ENCODE measurements around a stretch of chr9.

DNA sequence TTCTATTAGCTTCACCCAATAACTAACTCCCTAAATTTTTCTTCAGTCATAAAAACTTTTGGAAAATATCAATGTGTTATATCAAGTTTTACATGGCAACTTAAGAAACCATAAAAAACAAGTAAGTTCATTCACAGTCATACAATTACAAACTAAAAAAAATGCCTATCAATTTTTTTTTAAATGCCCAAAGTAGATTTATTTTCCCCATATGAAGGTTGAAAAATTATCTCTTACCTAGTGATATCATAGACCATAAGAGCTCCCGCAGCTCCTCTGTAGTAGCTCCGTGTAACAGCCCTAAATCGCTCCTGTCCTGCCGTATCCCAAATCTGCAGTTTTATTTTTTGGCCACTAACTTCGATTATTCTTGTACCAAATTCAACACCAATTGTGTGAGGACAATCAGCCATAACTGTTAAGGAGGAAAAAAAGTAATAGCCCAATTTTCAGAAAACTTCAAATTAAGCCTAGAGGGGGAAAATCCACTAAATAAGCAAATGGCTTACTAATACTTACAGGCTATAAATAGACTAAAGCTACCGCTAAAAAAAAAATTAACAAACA lies 11.3 kb downstream of the RAB14 start:
- RAMPAGE, long total RNA, result no peak
- RRBS, result no CpG with 5 or more reads among the region's 6 CpGs
PRO-cap:
- standard, result no peak
- CoPRO, capped RNA only, 2 experiments, result no peak in any of the 2 experiments
- CoPRO, capped and uncapped RNA, 2 experiments, result no peak in any of the 2 experiments
- CoPRO, uncapped RNA only, 2 experiments, result no peak in any of the 2 experiments
CAGE:
- cytosol, long polyA plus RNA, result no peak
- long polyA plus RNA, result no peak
- nucleolus, long total RNA, result no peak
- nucleus, long polyA plus RNA, result no peak

DNA sequence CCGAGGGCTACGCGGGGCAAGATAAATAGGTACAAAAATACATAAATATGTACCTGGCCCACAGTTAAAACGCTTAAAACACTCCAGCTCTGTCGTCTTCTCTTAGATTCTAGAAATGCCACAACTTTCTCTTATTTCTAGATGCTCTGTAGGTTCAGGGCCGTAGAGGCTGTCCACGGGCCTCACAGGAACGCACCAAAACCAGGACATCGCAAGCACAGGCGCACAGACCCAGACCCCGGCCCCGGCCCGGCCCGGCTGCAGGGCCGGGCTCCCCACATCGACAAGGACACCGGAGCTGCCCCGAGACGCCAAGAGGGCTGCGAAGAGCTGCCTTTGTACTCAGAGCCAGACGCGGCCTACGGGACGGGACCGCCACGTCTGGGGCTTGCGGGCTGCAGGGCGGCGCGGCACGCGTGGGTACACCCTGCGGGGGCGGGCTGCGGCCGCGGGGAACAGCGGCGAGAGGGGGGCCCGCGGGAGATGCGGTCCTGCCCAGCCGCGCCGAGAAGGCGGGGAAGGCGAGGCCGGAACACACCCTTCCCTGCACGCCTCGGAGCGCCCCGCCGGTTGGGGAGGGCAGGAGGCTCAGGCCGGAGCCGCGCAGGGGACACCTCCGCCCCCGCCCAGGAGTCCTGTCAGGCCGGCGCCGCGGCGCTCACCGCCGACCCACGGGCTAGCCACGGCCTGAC lies 700 bp downstream of the RAB14 start:
- RAMPAGE, long total RNA, result no peak
- RRBS, result 4% methylated on average over 15 of the region's 67 CpGs
PRO-cap:
- standard, result bidirectional peak, plus-strand start at position 632 of the sequence, minus-strand start at position 214 of the sequence
- CoPRO, capped RNA only, 2 experiments, result no peak in any of the 2 experiments
- CoPRO, capped and uncapped RNA, 2 experiments, result no peak in any of the 2 experiments
- CoPRO, uncapped RNA only, 2 experiments, result no peak in any of the 2 experiments
CAGE:
- cytosol, long polyA plus RNA, result no peak
- long polyA plus RNA, result no peak
- nucleolus, long total RNA, result no peak
- nucleus, long polyA plus RNA, result no peak

- RAMPAGE, long total RNA, result no peak
- RRBS, result no CpG with 5 or more reads among the region's 6 CpGs
PRO-cap:
- standard, result no peak
- CoPRO, capped RNA only, 2 experiments, result no peak in any of the 2 experiments
- CoPRO, capped and uncapped RNA, 2 experiments, result no peak in any of the 2 experiments
- CoPRO, uncapped RNA only, 2 experiments, result no peak in any of the 2 experiments
CAGE:
- cytosol, long polyA plus RNA, result no peak
- long polyA plus RNA, result no peak
- nucleolus, long total RNA, result no peak
- nucleus, long polyA plus RNA, result no peak
These were observed 41.7 kb downstream of the GSN start for GRCh38 chr9:121309521-121310226.

DNA sequence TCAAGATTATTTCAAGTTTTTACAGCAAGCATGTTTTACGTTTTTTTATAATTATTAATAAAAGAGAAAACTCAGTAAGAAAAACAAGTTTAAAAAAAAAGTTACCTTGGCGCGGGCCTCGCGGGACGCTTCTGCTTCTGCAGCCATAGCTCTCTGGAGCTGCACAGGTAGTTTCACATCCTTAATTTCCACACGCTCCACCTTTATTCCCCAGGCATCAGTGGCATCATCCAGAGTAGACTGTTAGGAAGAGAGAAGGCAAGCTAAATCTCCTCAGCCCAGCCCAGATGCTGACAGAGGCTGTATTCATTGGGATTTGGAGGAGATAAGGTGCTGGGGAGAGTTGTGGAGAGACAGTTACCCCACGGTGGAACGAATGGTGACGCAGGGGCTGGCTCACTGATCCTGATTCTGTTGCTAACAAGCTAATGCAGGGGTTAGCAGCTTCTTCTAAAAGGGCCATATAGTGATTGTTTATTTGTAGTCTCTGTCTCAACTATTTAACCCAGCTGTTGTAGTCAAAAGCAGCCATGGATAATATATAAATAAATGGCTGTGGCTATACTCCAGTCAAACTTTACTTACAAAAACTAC lies 22.0 kb downstream of the STOM start:
- RAMPAGE, long total RNA, result no peak
- RRBS, result no CpG with 5 or more reads among the region's 10 CpGs
PRO-cap:
- standard, result no peak
- CoPRO, capped RNA only, 2 experiments, result no peak in any of the 2 experiments
- CoPRO, capped and uncapped RNA, 2 experiments, result no peak in any of the 2 experiments
- CoPRO, uncapped RNA only, 2 experiments, result no peak in any of the 2 experiments
CAGE:
- cytosol, long polyA plus RNA, result no peak
- long polyA plus RNA, result no peak
- nucleolus, long total RNA, result no peak
- nucleus, long polyA plus RNA, result no peak

DNA sequence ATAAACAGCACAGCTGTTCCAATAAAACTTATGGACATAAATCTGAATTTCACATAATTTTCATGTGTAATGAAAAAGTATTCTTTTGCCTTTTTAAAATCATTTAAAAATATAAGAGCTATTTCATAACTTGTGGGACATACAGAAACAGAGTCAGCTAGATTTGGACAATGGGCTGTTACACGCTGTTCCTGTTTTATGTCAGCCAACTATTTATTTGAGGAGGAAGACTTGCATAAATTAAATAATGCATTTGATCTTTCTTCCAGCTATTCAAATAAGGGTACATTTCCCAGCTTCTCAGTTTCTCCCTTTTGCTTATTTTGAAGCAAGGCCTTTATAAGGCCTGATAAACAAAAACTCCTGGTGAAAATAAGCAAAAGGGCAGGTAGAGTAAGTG lies 6.5 kb downstream of the STOM start:
- RAMPAGE, long total RNA, result no peak
- RRBS, result no CpG with 5 or more reads among the region's 1 CpG
PRO-cap:
- standard, result no peak
- CoPRO, capped RNA only, 2 experiments, result no peak in any of the 2 experiments
- CoPRO, capped and uncapped RNA, 2 experiments, result no peak in any of the 2 experiments
- CoPRO, uncapped RNA only, 2 experiments, result no peak in any of the 2 experiments
CAGE:
- cytosol, long polyA plus RNA, result no peak
- long polyA plus RNA, result no peak
- nucleolus, long total RNA, result no peak
- nucleus, long polyA plus RNA, result no peak

DNA sequence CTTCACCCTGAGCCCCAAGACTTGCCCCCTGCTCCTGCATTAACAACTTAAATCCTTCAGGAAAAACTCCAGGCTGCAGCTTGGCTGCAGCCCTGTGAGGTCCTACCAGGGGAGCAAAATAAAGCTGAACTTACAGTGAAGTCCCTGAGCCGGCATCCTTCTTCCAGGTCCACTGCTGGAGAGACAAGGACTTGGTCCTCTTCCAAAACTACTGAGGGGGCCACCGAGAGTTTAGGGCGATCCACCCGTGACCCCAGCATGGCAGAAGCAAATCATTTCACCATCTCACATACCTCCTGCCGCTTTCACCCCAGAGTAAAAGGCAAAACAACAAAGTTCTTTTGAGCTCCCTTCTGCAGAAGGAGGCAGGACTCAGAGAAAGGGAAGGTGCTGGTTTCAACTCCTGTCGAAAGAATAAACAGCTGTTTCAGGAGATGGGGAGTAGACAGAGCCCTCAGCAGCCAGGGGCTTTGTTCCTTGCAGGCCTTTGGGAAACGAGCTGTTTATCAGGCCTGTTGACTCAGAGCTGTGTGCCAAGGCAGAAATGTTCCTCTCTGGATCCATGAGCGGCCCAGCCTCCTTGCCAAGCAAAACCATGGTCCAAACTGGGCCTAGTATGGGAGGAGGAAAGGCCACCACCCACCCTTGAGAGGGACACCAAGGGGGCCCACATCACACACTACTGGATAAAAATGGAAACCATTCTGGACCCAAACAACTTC lies 20.6 kb downstream of the GGTA1 start:
- RAMPAGE, long total RNA, result no peak
- RRBS, result no CpG with 5 or more reads among the region's 8 CpGs
PRO-cap:
- standard, result no peak
- CoPRO, capped RNA only, 2 experiments, result no peak in any of the 2 experiments
- CoPRO, capped and uncapped RNA, 2 experiments, result no peak in any of the 2 experiments
- CoPRO, uncapped RNA only, 2 experiments, result no peak in any of the 2 experiments
CAGE:
- cytosol, long polyA plus RNA, result no peak
- long polyA plus RNA, result no peak
- nucleolus, long total RNA, result no peak
- nucleus, long polyA plus RNA, result no peak

- RAMPAGE, long total RNA, result no peak
- RRBS, result no CpG with 5 or more reads among the region's 5 CpGs
PRO-cap:
- standard, result no peak
- CoPRO, capped RNA only, 2 experiments, result no peak in any of the 2 experiments
- CoPRO, capped and uncapped RNA, 2 experiments, result no peak in any of the 2 experiments
- CoPRO, uncapped RNA only, 2 experiments, result no peak in any of the 2 experiments
CAGE:
- cytosol, long polyA plus RNA, result no peak
- long polyA plus RNA, result no peak
- nucleolus, long total RNA, result no peak
- nucleus, long polyA plus RNA, result no peak
These were observed 41.6 kb upstream of the DAB2IP start for GRCh38 chr9:121609746-121610400.

GRCh38 chr9:121657993-121658677 lies 6.7 kb downstream of the DAB2IP start:
- RAMPAGE, long total RNA, result no peak
- RRBS, result no CpG with 5 or more reads among the region's 18 CpGs
PRO-cap:
- standard, result no peak
- CoPRO, capped RNA only, 2 experiments, result no peak in any of the 2 experiments
- CoPRO, capped and uncapped RNA, 2 experiments, result no peak in any of the 2 experiments
- CoPRO, uncapped RNA only, 2 experiments, result no peak in any of the 2 experiments
CAGE:
- cytosol, long polyA plus RNA, result no peak
- long polyA plus RNA, result no peak
- nucleolus, long total RNA, result no peak
- nucleus, long polyA plus RNA, result no peak

DNA sequence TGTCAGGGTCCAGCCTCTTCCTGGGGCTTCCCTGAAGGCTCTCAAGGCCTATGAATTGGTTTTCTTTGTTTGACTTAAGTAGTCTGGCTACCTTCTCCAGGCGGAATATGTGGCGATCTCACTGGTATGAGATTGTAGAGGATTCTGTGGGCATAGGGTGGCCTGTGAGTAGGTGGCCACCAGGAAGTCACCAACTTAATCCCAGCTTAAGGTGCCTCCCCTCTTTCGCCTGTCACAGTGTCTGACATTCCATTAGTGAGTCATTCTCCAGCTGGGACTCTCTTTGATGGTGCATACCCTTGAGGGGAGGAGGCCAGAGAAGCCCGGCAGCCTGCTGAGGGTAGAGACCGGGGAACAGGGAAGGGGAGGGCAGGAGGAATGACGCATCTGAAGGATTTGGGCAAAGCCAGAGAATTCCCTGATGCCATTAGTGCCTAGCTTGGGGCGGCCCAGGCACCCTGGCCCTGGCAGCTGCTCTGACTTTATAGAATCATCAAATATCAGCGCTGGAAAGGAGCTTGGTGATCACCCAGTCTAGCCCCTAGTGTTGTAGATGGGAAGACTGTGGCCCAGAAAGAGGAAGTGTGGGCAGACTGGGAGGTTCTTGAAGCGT lies 41.2 kb downstream of the DAB2IP start:
- RAMPAGE, long total RNA, result no peak
- RRBS, result no CpG with 5 or more reads among the region's 9 CpGs
PRO-cap:
- standard, result no peak
- CoPRO, capped RNA only, 2 experiments, result no peak in any of the 2 experiments
- CoPRO, capped and uncapped RNA, 2 experiments, result no peak in any of the 2 experiments
- CoPRO, uncapped RNA only, 2 experiments, result no peak in any of the 2 experiments
CAGE:
- cytosol, long polyA plus RNA, result no peak
- long polyA plus RNA, result no peak
- nucleolus, long total RNA, result no peak
- nucleus, long polyA plus RNA, result no peak

DNA sequence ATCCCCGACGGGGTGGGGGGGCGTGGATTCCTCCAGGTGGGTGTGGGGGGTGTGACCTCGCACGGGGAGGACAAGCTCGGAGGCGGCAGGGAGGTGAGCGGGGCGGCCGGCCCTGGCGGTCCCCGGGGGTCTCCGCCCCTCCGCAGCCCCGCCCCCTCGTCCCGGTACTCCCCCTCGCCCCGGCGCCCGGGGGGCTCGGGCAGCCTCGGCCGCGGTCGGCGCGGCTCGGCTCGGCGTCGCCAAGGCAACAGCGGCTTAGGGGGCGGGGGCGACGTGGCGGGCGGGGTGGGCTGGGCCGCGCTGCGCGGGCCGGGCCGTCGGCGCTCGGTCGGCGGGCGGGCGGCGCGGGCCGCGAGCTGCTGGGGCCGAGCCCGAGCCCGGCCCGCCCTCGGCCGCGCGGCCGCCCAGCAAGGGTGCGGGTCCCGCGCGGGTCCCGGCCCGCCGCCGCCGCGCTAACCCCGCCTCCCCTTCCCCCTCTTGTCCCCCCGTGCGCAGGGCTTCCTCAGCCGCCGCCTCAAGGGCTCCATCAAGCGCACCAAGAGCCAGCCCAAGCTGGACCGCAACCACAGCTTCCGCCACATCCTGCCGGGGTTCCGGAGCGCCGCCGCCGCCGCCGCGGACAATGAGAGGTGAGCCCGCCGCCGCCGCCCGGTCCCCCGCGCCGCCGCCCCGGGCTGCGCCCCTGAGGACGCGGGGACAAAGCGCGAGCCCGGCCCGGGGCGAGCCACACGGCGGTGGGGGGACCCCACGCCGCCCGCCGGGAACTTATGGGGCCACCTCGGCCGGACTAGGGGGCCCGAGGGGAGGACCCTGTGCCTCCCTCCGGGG lies 47.6 kb downstream of the DAB2IP start:
- RAMPAGE, long total RNA, result no peak
- RRBS, result 40% methylated on average over 63 of the region's 119 CpGs
PRO-cap:
- standard, result no peak
- CoPRO, capped RNA only, 2 experiments, result no peak in any of the 2 experiments
- CoPRO, capped and uncapped RNA, 2 experiments, result no peak in any of the 2 experiments
- CoPRO, uncapped RNA only, 2 experiments, result no peak in any of the 2 experiments
CAGE:
- cytosol, long polyA plus RNA, result no peak
- long polyA plus RNA, result no peak
- nucleolus, long total RNA, result no peak
- nucleus, long polyA plus RNA, result no peak

DNA sequence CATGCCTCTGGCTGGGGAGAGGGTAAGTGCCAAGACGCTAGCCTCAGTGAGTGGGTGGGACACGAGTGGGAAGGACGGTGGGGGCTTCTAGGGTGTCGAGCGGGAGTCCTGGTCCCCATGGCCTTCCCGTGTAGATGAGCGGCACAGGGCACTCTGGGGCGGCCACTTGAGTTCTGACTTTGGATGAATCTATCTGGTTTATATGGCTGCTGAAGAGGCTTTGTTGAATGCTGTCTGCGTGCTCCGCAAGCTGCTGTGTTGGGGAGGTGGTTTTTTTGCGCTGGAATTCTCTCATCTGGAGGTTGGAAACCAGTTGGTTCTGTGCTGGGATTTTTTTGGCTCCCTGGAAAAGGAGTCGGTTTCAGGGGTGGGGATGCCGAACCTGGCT lies 50.5 kb downstream of the DAB2IP start:
- RAMPAGE, long total RNA, result no peak
- RRBS, result no CpG with 5 or more reads among the region's 13 CpGs
PRO-cap:
- standard, result no peak
- CoPRO, capped RNA only, 2 experiments, result no peak in any of the 2 experiments
- CoPRO, capped and uncapped RNA, 2 experiments, result no peak in any of the 2 experiments
- CoPRO, uncapped RNA only, 2 experiments, result no peak in any of the 2 experiments
CAGE:
- cytosol, long polyA plus RNA, result no peak
- long polyA plus RNA, result no peak
- nucleolus, long total RNA, result no peak
- nucleus, long polyA plus RNA, result no peak

- RAMPAGE, long total RNA, result no peak
- RRBS, result no CpG with 5 or more reads among the region's 12 CpGs
PRO-cap:
- standard, result no peak
- CoPRO, capped RNA only, 2 experiments, result no peak in any of the 2 experiments
- CoPRO, capped and uncapped RNA, 2 experiments, result no peak in any of the 2 experiments
- CoPRO, uncapped RNA only, 2 experiments, result no peak in any of the 2 experiments
CAGE:
- cytosol, long polyA plus RNA, result no peak
- long polyA plus RNA, result no peak
- nucleolus, long total RNA, result no peak
- nucleus, long polyA plus RNA, result no peak
These were observed 102.5 kb downstream of the DAB2IP start for GRCh38 chr9:121753762-121754595.

DNA sequence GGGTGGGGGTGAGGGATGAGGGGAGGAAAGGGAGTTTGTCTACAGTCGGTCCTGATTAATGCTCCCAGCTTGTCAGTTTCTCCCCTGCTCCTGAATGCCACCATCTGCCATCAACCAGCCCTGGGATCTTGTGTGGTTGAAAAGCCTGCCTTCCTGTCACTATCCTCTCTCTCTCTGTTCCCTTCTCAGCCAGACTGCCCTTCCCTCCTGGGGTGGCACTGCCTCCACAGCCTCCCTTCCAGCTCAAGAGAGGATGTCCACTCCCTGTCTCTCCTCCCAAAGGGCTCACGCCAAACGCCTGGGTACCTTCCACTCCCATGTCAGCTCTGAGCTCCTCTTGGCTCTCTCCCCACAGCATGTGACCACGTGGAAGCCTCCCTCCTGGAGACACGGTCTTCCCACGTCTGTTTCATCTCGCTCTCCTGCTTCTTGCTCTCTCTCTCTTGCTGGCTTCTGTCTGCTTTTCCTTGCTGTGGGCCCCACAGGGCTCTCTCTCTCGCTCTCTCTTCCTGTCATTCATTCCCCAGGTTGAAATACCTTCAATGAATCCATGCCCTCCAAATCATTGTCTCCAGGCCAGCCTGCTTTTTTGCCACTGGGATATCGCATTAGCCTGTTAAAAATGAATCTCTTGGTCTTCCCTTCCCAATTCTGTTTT lies 186.2 kb downstream of the DAB2IP start:
- RAMPAGE, long total RNA, result no peak
- RRBS, result no CpG with 5 or more reads among the region's 9 CpGs
PRO-cap:
- standard, result no peak
- CoPRO, capped RNA only, 2 experiments, result no peak in any of the 2 experiments
- CoPRO, capped and uncapped RNA, 2 experiments, result no peak in any of the 2 experiments
- CoPRO, uncapped RNA only, 2 experiments, result no peak in any of the 2 experiments
CAGE:
- cytosol, long polyA plus RNA, result no peak
- long polyA plus RNA, result no peak
- nucleolus, long total RNA, result no peak
- nucleus, long polyA plus RNA, result no peak

- RAMPAGE, long total RNA, result no peak
- RRBS, result no CpG with 5 or more reads among the region's 11 CpGs
PRO-cap:
- standard, result no peak
- CoPRO, capped RNA only, 2 experiments, result no peak in any of the 2 experiments
- CoPRO, capped and uncapped RNA, 2 experiments, result no peak in any of the 2 experiments
- CoPRO, uncapped RNA only, 2 experiments, result no peak in any of the 2 experiments
CAGE:
- cytosol, long polyA plus RNA, result no peak
- long polyA plus RNA, result no peak
- nucleolus, long total RNA, result no peak
- nucleus, long polyA plus RNA, result no peak
These were observed 200.1 kb downstream of the DAB2IP start for GRCh38 chr9:121851419-121852048.

GRCh38 chr9:121975750-121976385 lies 117.2 kb downstream of the TTLL11 start:
- RAMPAGE, long total RNA, result no peak
- RRBS, result no CpG with 5 or more reads among the region's 8 CpGs
PRO-cap:
- standard, result no peak
- CoPRO, capped RNA only, 2 experiments, result no peak in any of the 2 experiments
- CoPRO, capped and uncapped RNA, 2 experiments, result no peak in any of the 2 experiments
- CoPRO, uncapped RNA only, 2 experiments, result no peak in any of the 2 experiments
CAGE:
- cytosol, long polyA plus RNA, result no peak
- long polyA plus RNA, result no peak
- nucleolus, long total RNA, result no peak
- nucleus, long polyA plus RNA, result no peak

DNA sequence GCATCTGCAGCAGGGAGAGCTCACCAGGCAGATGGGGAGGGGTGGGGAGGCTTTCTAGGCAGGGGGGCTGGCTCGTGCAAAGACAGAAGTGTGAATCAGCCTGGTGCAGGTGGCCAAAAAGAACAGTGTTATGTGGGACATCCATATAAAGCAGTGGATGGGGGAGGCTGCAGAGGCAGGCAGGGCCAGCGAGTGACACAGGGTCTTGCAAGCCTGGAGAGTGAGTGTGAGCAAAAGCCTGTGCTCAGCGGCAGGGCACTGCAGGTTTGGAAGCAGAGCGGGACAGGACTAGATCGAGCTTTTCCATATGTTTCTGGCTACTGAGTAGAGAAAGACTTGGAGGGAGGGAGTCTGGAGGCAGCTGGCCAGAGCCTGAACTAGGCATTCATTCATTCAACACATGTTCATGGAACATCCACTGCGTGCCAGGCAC lies 14.3 kb upstream of the TTLL11 start:
- RAMPAGE, long total RNA, result no peak
- RRBS, result no CpG with 5 or more reads among the region's 6 CpGs
PRO-cap:
- standard, result no peak
- CoPRO, capped RNA only, 2 experiments, result no peak in any of the 2 experiments
- CoPRO, capped and uncapped RNA, 2 experiments, result no peak in any of the 2 experiments
- CoPRO, uncapped RNA only, 2 experiments, result no peak in any of the 2 experiments
CAGE:
- cytosol, long polyA plus RNA, result no peak
- long polyA plus RNA, result no peak
- nucleolus, long total RNA, result no peak
- nucleus, long polyA plus RNA, result no peak

GRCh38 chr9:122115857-122116633 lies 22.9 kb upstream of the TTLL11 start:
- RAMPAGE, long total RNA, result no peak
- RRBS, result no CpG with 5 or more reads among the region's 11 CpGs
PRO-cap:
- standard, result no peak
- CoPRO, capped RNA only, 2 experiments, result no peak in any of the 2 experiments
- CoPRO, capped and uncapped RNA, 2 experiments, result no peak in any of the 2 experiments
- CoPRO, uncapped RNA only, 2 experiments, result no peak in any of the 2 experiments
CAGE:
- cytosol, long polyA plus RNA, result no peak
- long polyA plus RNA, result no peak
- nucleolus, long total RNA, result no peak
- nucleus, long polyA plus RNA, result no peak

- RAMPAGE, long total RNA, result no peak
- RRBS, result no CpG with 5 or more reads among the region's 6 CpGs
PRO-cap:
- standard, result no peak
- CoPRO, capped RNA only, 2 experiments, result no peak in any of the 2 experiments
- CoPRO, capped and uncapped RNA, 2 experiments, result no peak in any of the 2 experiments
- CoPRO, uncapped RNA only, 2 experiments, result no peak in any of the 2 experiments
CAGE:
- cytosol, long polyA plus RNA, result no peak
- long polyA plus RNA, result no peak
- nucleolus, long total RNA, result no peak
- nucleus, long polyA plus RNA, result no peak
These were observed 26.9 kb downstream of the MRRF start for GRCh38 chr9:122291488-122292078.